NCI-H460 (cell line): Measurements from ENCODE around the gene DSCAML1.

DNA sequence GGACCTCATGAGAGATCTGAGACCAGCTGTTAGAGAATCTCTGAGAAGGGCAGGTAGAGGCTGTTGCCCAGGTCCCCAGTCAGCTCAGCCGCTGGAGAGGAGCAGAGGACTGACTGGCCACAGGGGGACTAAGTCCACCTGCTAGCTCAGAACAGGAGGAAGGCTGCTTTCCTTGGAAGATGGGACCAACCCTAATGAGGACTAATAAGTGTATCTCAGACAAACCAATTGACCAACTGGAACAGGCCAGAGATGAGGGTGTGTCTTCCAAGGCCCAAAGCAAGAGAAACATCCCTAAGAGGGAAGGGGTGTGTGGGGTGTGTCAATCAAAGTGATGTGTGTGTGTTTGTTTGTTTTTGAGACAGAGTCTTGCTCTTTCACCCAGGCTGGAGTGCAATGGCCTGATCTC, 6.8 kb downstream of the APOA4 start:
RAMPAGE:
- cytosol, long total RNA = no peak
- long total RNA = no peak
- nucleus, long total RNA = no peak

DNA sequence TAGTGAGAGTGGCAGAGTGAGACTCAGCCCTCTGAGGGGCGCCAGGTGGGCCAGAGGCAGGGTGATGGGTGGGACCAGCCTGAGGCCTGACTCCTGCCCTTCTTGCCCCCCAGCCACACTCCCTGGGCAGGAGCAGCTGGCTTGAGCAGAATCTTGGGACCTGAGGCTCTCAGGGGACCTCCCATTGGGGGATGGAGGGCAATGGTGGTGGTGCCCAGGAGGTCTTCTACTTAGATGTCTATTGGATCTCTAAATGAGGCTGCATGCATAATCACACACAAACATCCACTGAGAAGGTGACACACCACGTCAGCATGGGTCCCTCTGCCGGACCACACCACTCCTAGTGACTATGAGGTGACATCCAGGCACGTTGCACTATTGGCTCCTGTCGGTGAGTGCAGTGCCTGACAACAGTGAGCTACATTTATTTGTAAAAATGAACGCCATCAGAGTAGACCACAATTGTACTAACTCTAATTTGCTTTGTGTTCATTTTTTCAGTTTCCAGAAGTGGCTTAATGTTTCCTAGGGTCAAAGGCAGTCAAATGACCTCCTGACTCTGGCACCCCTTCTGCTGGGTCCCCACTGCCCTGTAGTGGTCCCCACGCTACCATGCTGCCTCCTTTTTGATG, 2.3 kb upstream of the APOA4 start:
RAMPAGE:
- cytosol, long total RNA = no peak
- long total RNA = no peak
- nucleus, long total RNA = no peak

DNA sequence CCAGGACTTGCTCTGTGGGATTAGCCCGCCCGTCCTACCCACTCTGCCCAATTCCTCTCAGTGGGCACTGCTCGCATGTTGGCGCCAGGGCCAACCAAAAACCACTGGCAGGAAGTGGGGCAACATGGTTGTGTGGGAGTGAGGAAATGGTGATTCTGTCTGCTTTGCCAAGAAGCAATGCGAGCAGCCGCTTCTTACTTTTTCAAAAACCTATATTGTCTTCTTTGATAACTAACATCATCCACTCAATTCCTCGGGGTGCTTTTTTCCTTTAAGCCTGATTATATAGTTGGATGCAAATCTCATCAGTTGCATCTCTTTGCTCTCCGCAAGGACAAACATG, 14.3 kb upstream of the APOA1 start:
RAMPAGE:
- cytosol, long total RNA = no peak
- long total RNA = no peak
- nucleus, long total RNA = no peak

DNA sequence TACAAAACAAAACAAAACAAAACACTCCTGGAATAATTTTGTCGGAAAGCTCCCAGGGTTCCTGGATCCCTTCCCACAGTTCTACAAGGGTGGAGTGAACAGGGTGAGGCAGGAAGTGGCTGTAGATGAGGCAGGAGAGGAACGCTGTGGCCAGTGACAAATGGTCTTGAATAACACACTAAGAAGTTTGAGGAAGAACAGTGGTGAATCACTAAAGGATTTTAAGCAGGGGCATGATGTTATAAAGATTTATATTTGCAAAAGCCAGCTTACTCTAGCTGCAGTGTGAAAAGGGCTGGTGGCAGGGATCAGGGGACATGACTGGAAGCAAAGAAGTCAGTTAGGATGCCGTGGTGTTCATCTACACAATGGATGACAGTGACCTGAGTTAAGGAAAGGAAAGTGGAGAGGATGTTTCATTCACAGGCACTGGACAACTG, 33.9 kb upstream of the APOA1 start:
RAMPAGE:
- cytosol, long total RNA = no peak
- long total RNA = no peak
- nucleus, long total RNA = no peak

RAMPAGE:
- cytosol, long total RNA = no peak
- long total RNA = no peak
- nucleus, long total RNA = no peak
Observed at GRCh38 chr11:117091986-117092842, 6.0 kb downstream of the SIK3 start.

DNA sequence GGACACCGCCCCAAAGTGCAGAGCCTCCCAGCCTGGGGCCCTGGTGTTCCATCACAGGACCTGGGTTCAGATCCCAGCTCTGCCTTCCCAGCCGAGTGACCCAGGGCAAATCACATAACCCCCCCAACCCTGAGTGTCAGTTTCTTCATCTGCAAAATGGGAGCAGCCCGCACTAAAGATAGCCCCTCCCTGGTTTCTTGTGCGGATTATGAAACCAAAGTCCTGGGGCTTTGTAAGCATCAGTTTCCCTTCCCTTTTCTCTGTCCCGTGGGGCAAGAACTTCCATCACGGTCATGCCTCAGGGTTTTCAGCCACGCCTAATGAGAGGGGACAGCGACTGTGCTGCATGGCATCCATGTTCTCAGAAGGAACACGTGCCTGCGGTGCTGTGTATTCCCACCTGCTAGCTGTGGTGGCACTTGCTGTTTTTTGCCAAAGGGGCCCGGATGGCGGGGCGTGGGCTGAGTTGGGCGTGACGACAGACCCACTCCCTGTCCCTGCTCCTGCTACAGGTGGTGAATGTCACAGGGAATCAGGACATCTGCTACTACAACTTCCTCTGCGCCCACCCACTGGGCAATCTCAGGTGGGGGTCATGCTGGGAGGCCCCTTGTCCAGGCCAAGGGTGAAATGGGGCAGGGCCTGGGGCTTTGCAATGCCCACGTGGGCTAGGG, 9.6 kb upstream of the TAGLN start:
RAMPAGE:
- cytosol, long total RNA = no peak
- long total RNA = no peak
- nucleus, long total RNA = no peak

GRCh38 chr11:117202229-117202675, 3.1 kb downstream of the TAGLN start:
RAMPAGE:
- cytosol, long total RNA = no peak
- long total RNA = no peak
- nucleus, long total RNA = no peak

DNA sequence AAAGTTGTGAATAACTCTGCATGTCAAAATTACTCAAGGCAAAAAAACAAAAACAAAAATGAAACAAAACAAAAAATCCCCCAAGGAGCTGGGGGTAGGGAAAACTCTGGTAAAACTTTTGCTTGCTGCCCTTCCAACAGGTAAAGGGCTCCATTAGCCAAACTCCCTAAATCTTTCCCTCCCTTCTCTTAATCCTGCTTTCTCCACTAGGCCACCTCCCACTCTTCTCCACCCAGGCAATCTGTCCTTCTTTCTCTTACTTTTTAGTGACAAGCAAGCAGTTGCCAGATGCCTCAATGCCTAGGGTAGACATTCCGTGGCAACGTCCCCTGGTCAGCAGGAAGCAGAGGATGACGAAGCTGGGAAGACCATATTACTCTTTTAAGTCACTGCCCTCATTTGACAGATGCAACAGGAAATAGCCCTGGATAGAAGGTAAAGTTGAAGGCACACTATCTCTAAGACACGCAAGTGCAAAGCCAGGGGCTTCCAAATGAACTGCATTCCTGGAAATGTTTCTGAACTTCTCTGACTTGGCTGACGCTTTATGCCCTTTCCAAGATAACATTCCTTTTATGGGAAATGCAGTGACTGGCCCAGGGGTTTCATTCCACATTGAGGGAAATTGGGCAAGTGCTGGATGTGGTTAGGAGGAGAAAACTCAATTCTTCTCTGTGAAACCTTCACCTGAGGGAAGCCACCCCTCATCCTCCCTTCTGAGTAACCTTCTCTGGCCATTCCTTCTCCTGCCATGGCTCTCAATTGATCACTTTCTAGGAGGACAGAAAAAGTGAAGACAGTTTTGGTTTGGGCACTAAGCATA, 14.8 kb downstream of the PCSK7 start:
RAMPAGE:
- cytosol, long total RNA = no peak
- long total RNA = no peak
- nucleus, long total RNA = no peak

GRCh38 chr11:117220974-117221686, 10.7 kb downstream of the PCSK7 start:
RAMPAGE:
- cytosol, long total RNA = no peak
- long total RNA = no peak
- nucleus, long total RNA = no peak

GRCh38 chr11:117238504-117239211, 6.2 kb downstream of the RNF214 start:
RAMPAGE:
- cytosol, long total RNA = no peak
- long total RNA = no peak
- nucleus, long total RNA = no peak

DNA sequence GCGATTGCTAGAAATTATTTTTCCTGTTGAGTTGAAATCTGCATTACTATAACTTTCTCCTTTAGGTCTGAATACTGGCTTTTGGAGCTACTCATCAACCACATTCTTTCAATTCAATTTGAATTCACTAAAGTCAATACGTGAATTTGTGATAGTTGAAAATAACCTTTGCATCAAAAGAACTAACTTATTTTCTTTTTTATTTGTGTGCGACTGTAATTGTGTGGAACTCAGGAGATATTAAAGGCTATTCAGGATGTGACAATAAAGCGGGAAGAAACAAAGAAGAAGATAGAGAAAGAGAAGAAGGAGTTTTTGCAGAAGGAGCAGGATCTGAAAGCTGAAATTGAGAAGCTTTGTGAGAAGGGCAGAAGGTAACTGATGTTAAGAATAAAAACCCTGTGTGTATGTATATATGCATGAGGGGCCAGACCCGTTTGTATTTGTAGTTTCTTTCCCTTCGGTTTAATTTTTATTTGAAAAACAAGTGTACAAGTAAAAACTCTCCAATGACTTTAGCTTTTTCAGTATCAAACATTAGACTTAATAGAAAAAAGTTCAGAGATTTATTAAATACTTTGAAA, 14.2 kb downstream of the RNF214 start:
RAMPAGE:
- cytosol, long total RNA = no peak
- long total RNA = no peak
- nucleus, long total RNA = no peak

RAMPAGE:
- cytosol, long total RNA = no peak
- long total RNA = no peak
- nucleus, long total RNA = no peak
Observed at GRCh38 chr11:117658681-117659224, 138.3 kb downstream of the DSCAML1 start.

RAMPAGE:
- cytosol, long total RNA = no peak
- long total RNA = no peak
- nucleus, long total RNA = no peak
Observed at GRCh38 chr11:117679626-117680099, 117.4 kb downstream of the DSCAML1 start.

GRCh38 chr11:117796591-117797531, at the start of gene DSCAML1:
TSS of gene DSCAML1 (minus strand) at chr11:117797216.
RAMPAGE:
- cytosol, long total RNA = no peak
- long total RNA = no peak
- nucleus, long total RNA = no peak

GRCh38 chr11:117808757-117809915, 12.1 kb upstream of the DSCAML1 start:
RAMPAGE:
- cytosol, long total RNA = no peak
- long total RNA = no peak
- nucleus, long total RNA = no peak

RAMPAGE:
- cytosol, long total RNA = no peak
- long total RNA = no peak
- nucleus, long total RNA = no peak
Observed at GRCh38 chr11:117817222-117817929, 7.2 kb downstream of the FXYD2 start.

GRCh38 chr11:117842063-117842516, 17.5 kb upstream of the FXYD2 start:
RAMPAGE:
- cytosol, long total RNA = no peak
- long total RNA = no peak
- nucleus, long total RNA = no peak

DNA sequence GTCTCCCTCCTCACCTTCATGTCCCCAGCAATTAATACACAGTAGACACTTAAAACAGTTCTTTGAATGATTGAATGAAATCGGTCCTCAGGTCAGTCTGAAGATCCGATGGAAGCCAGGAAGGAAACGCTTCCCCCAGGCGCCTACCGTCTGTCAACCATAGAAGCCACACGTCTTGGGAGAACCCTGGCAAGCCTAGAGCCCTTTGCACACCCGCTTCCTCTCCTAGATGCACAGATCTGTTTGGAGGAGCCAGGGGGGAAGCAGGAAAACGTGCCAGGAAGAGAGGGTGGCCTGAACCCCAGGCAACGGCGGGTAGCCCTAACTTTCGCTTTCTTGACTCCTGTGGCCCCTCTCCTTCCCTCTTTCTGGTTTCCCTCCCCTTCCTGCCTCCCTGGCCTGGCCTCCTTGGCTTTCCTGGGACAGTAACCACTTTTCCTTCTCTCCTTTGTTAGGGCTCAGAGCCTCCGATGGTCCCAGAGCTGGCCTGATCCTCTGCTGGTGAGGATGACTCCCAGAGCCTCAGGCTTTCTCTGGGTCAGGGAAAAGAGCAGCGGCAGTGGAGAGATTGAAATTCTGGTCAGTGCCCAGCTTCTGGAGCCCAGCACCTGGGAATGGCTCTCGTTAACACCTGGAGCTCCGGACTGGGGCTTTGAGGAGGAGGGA, 2.1 kb downstream of the FXYD6 start:
RAMPAGE:
- cytosol, long total RNA = no peak
- long total RNA = no peak
- nucleus, long total RNA = no peak

RAMPAGE:
- cytosol, long total RNA = no peak
- long total RNA = no peak
- nucleus, long total RNA = no peak
Observed at GRCh38 chr11:117950207-117950766, 21.1 kb upstream of the TMPRSS13 start.

RAMPAGE:
- cytosol, long total RNA = no peak
- long total RNA = no peak
- nucleus, long total RNA = no peak
Observed at GRCh38 chr11:117951164-117952005, 22.2 kb upstream of the TMPRSS13 start.